H9 (cell line): ENCODE measurements around the genes SCN3A and SCN1A.

DNA sequence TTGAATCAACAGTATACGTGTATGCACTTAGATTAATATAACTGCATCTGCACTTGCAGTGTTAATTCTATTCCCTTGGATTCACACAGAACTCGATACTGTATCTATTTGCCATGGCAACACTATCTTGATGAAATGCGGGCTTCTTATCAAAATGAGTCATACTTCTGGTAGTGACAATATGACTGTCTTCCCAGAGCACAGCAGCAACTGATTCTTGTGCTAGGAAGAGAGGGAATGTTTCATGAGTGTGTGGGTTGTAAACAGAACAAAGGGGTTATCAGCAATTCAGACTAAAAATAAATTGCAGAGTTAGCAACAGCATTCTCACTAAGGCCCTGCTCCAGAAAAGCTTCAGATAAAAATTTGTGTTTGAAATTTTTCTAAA is 99.7 kb upstream of the SLC38A11 start:
- PRO-cap = no peak

GRCh38 chr2:165203738-165204260 is at the start of gene SCN3A:
TSS of gene SCN3A (minus strand) at chr2:165204050.
- PRO-cap = no peak

DNA sequence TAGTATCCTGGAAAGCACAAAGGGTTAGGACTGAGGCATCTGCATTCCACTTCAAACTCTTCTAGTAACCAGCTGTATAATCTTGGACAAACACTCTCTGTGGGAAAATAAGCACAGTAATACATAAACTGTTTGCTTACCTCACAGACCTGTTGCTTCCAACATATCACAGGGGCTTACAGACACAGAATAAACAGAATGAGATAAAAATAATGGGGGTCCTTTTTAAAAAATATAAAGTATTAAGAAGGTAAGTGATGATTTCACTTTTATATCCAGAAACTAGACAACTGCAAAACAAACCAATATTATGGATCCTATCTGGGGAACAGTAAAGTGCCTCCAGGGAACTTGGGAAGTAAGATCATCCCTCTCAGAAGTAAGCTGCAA is 49.0 kb downstream of the TTC21B start:
- PRO-cap = no peak

- PRO-cap = no peak
Measured at GRCh38 chr2:166127793-166128129, at the start of gene SCN1A. TSS of gene SCN1A (minus strand) at chr2:166128020.

GRCh38 chr2:167250332-167251133 is 42.3 kb upstream of the B3GALT1 start:
- PRO-cap = no peak

DNA sequence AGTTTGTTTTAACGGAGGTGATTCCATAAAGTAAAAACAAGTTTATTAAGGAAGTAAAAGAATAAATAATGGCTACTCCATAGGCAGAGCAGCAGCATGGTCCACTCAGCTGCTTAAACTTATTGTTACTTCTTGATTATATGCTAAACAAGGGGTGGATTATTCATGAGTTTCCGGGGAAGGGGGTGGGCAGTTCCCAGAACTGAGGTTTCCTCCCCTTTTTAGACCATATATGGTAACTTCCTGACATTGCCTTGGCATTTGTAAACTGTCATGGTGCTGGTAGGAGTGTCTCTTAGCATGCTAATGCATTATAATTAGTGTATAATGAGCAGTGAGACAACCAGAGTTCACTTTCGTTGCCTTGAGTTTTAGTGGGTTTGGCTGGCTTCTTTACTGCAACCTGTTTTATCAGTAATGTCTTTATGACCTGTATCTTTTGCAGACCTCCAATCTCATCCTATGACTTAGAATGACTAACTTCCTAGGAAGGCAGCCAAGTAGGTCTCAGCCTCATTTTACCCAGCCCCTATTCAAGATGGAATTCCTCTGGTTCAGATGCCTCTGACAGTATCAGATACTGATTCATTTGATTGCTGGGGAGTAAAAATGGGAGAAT is 42.7 kb downstream of the B3GALT1 start:
- PRO-cap = no peak

- PRO-cap = no peak
Measured at GRCh38 chr2:167955039-167955792, 292.2 kb downstream of the STK39 start.

DNA sequence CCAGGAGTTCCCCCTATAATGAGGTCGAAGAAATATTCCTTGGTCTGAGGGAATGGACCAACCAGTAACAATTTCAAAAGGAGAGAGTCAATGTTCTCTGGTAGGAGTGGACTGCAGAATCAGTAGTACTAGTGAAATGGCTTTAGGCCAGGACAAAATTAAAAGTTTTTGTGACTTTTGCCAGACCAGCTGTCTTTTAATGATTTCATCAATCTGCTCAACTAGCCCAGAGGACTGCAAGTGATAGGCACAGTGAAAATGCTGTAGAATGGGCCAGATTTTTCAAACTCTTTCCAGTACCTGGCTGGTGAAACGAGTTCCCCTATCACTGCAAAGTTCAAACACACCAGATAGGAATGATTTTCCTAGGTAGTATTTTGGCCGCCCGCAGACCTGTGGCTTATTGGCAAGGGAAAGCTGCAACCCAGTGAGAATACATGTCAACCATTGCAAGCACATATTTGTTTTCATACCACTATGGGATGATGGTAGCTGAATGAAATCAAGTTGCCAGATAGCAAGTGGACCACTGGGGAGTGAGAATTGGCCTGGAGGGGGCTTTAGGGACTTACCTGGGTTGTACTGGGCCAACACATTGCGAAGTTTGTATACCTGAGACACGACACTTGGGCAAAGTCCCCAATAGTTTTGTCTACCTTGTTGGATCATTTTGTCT is 45.6 kb downstream of the CERS6 start:
- PRO-cap = no peak

- PRO-cap = no peak
Measured at GRCh38 chr2:169083028-169083448, 13.7 kb downstream of the DHRS9 start.

DNA sequence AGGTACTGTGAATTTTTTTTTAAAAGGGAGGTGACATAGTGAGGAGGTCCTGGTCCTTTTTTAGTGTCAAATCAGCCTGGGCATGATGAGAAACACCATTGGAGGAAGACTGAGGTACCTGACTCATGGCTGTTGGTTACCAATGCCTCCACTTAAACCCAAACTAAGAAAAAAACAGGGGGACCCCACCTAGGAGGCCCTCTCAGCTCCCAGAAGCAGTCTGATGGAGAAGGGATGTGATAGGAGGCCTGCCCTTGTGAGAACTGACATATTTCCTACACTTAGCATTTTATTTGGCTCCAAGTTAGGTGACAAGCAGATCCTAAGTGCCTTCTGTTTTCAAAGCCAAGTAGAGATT is 38.5 kb downstream of the DHRS9 start:
- PRO-cap = no peak

DNA sequence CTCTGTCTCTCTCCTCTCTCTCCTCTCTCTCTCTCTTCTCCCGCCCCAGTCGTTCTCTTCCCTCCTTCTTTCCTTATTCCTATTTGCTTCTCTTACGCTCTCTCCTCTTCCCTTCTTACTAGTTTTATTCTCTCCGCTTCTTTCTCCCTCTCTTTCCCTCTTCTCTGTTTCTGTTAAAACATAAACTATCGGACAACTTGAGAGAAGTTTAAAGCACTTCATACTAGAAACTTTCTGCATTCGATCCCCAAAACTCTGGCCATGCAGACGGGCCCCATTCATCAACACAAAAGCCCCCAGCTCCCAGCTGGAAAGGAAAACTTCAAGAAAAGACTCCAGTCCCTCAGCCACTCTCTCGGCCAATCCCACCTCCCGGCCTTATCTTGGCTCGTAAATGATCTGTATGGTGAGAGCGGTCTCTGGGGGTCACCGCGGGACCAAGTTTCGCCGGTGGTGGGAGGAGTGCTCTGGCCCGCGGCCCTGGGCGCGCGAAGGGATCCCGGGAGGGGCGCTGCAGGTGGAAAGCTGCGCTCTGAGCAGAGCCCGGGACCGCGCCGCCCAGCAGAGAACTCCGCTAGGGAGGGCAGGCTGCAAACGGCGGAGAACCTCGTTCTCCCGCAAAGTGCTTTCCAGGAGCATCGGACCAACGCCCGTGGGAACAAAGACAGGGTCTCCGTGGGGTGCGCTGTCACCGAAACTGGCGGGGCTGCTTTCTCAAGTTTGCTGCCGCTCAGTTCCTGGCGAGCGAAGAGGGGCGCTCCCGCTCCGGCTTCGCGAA is 753 bp downstream of the LRP2 start:
- PRO-cap = no peak

GRCh38 chr2:169712463-169713258 is 18.4 kb downstream of the PHOSPHO2 start:
- PRO-cap = no peak

GRCh38 chr2:170085683-170086449 is 92.1 kb upstream of the MYO3B start:
- PRO-cap = no peak

DNA sequence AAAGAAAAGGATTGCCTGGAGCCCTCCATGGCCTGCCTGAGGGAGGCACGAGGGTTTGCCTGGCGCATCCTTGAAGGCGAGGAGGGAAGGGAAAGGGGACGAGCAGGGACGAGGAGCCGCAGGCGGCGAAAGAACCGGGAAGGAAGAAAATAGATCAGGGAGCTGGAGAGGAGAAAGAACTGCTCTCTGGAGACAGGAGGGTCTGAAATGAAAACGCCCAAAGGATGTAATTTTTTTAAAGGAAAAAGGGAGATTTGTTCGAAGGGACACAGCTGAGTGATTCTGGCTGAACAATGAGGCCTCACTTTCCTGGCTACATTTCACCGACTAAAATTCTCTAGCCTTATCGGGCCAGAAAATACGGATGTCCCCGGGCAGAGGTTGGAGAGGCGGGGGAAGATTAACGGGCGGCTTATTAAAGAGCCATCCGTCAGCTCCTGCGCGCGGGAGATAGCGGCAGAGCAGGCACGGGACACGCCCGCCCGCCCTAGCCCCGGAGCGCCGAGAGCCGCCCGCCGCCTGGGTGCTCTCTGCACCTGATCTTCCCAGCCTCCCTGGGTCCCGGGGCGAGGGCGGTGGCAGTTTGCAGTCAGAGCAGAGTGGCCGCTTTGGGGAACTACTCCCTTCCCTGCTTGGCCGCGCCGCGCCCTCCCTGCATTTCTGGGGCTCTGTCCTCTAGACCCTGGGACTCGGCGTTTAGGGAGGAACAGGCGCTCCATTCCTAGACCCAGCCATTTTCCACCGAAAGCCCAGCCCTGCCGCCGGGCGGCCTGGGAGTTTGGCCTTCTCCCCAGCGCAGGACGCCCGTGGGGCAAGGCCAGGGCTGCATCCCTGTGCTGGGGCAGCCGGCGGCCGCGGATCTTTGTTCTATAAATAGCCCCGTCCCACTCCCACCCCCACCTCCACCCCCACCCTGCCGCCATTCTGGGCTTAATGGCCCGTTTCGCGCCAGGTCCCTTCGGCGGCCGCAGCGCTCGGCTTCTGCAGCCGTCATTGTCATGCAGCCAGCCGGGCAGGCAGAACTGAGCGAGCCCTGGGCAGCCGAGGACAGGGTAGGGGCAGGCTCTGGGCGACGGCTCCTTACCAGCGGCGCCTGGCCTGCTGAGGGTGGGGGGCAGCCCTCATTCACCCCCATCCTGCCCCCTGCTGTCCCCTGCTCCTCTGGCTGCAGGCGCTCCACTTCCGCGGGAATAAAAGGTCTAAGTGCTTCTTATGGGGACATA is 6.5 kb downstream of the GAD1 start:
- PRO-cap = bidirectional peak, plus-strand start at position 1,019 of the sequence, minus-strand start at position 864 of the sequence

DNA sequence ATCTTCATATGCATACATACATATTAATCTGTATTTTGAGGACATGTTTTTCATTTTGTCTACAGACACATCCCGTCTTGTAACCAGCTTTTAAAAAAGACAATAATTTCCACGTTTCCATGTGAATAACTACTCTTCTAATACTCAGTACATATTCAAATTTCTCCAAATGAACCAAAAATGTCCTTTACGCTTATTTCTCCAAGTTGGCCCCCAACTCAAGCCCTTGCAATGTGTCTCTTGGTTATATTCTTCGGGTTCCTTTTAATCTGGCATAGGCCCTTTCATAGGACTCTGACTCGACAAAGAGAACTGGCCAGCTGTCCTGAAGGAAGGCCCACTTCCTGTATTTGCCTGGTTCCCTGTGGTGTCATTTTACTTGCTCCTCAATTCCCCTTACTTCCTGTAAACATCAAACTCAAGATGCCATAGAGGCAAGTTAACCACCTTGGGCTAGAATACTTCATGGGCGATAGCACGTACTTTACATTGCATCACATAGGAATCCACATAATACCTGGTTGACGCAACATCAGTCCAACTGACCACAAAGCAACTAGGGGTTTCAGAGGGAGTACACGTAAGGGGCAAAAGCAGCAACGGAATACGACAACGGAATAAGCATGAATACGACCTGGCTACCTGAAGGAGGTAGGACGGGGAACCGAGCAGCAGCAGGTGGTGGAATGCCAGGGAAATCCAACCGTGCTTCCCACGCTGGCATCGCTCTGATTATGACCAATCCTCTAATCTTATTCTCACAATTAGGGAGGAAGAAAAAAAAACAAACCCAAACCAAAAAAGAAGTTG is 938 bp upstream of the GORASP2 start:
- PRO-cap = bidirectional peak, plus-strand start at position 550 of the sequence, minus-strand start at position 314 of the sequence; bidirectional peak, plus-strand start at position 602 of the sequence, minus-strand start at position 619 of the sequence; unidirectional peak, minus-strand start at position 736 of the sequence

GRCh38 chr2:170965990-170967159 is 37.3 kb downstream of the GORASP2 start:
- PRO-cap = no peak

- PRO-cap = no peak
Measured at GRCh38 chr2:171089500-171089955, 71.2 kb downstream of the TLK1 start.

GRCh38 chr2:171155765-171156325 is 4.8 kb downstream of the TLK1 start:
- PRO-cap = no peak

GRCh38 chr2:171354578-171354954 is 79.2 kb downstream of the METTL8 start:
- PRO-cap = no peak

GRCh38 chr2:171555133-171555539 is 32.9 kb downstream of the CYBRD1 start:
- PRO-cap = no peak